Sigmoid colon (tissue), 4 donors: ENCODE measurements around a stretch of chr2.

DNA sequence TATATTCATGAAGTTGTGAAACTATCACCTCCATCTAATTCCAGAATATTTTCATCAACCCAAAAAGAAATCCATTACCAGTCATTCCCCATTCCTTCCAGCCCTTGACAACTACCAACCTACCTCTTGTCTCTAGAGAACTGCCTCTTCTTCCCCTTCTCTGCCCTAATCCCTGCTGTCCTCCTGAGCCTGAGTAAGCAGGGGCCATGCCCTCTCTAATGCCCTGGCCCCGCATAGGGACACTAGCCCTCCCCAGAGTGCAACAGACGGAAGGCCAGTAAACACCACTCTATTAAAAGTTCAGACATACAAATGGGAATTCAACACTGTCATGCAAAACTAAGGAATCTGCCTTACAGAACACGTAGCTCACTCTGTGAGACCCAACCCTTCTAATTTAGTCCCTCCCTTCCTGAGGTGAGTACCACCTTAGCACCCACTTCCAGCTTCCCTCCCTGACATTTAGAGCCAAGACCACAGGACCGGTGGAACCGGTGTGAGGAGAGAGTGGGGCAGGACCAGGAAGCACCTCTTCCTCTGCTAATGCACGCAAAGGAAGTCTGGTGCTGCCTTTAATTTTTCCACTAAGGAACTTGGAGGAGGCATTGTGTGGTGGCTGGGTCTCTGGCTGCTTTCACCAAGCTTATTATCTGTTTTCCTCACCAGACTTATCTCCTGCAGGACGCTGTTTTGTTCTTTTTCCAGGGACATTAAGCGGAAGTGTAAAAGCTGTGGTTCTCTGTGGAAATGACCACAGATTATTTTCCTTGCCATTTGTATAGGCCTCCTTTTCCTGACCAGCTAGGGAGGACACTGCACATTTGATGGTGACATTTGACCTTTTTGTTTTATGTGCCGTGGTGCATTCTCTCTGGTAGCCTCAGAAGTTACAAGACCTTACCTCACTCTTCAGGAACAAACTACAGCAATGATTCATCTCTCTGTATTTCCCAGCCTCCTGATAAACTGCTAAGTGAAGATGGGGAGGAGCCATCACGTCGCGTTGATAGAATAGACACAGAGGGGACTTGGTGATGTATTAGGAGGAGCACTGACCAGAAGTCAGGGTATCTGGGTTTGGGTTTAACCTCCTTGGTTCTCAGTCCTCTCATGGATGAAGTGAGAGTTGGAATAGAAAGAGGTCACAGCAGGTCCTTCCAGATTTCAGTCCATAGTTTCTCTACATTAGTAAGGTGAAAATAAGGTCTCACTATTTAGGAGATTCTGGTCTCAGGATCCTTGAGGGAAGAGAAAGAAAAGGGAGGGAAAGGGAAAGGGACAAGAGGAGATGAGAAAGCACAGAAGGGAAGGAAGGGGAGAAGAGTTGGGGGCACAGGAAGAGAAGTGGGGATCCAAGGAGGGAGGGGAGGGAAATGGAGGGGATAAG is 39.9 kb upstream of the SPTBN1 start:
- PRO-cap = no peak
- RAMPAGE, long total RNA, 4 experiments = no peak in any of the 4 experiments

DNA sequence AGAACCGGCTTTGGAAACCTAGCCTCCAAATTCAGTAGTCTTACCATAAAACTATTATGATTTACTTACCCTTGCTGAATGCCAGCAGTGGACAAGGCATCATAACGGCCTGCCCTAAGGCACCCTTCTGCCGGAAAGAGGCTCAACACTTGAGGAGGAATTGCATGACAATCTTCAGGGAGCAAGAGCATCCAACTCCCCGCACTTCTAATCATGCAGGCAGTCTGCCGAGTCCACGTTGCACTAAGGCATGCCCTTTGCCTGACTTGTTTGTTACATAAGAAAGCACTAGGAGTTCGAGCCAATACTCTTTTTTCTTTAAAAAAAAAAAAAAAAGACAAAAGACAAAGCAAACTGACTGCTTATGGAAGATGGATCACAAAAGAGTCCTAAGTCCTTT is 17.9 kb upstream of the SPTBN1 start:
- PRO-cap = no peak
- RAMPAGE, long total RNA, 4 experiments = no peak in any of the 4 experiments

GRCh38 chr2:54531416-54531932 is 75.3 kb downstream of the SPTBN1 start:
- PRO-cap = no peak
- RAMPAGE, long total RNA, 4 experiments = no peak in any of the 4 experiments

GRCh38 chr2:54566781-54567752 is 110.9 kb downstream of the SPTBN1 start:
- PRO-cap = no peak
- RAMPAGE, long total RNA, 4 experiments = no peak in any of the 4 experiments

- PRO-cap = no peak
- RAMPAGE, long total RNA, 4 experiments = no peak in any of the 4 experiments
Observed at GRCh38 chr2:54570727-54571568, 114.8 kb downstream of the SPTBN1 start.

DNA sequence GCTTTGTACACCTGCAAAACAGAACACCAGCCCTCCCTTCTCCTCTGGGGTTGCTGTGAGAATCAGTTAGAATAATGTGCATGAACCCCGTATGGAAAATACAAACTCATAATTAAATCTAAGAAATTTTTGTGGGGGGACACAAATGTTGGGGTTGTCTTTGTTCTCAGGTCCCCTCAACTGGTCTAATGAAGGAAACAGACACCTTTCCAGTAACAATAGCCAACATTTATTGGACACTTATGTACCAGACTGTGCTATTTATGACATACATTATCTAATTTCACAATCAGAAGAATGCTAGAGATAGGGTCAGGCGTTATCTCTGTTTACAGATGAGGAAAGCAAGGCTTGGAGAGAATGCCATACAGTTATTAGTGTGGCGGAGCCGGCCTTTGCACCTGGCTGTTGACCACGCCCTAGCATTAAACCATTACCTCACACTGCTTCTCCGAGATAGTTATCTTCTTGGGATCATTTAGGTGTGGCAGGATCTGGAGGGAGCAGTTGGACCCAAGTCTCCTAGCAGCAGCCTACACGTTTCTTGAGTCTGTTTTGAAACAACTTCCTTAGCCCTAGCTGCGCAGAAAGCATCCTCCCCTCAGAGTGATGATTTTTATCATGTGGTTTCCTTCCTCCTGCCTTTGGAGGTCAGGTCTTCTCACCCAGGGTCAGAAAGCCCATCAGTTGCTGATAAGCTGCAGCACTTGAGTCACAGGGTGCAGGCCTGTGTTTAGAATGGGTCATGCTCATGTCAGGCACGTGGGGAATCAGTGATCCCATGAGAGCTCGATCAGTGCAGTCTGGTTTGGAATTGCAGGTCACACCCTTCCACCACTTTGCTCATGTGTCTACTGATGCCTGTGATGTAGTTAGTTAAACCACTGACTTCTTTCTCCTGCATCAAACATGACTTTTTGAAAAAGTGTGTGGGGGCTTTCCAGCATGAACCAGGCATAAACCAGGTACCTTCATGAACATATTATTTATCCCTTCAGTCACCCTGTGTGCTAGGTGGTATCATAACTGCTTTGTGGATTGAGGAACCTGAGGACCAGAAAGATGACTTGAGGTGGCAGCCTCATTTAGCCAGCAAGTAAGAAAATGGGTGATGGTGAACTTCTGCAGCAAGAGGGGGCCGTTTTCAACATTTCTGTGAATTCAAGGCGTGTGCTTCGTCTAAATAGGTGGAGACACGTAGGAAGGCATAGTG is 118.2 kb downstream of the SPTBN1 start:
- PRO-cap = no peak
- RAMPAGE, long total RNA, 4 experiments = no peak in any of the 4 experiments

DNA sequence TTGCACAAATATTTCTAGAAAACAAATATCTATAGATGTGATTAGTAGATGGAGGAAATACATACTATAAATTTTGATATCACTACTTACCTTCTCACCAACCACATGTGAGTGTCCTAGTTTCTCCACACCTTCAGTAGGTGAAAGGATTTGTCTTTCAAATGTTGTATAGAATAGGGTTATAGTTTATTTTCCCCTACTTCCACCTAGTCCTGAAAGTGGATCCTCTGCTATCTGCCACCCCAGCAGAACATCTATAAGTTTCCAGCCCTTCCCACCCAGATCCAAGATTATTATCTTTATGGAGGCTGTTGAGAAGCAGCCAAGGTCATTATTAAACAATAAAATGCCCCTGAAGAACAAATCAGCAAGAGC is 128.2 kb downstream of the SPTBN1 start:
- PRO-cap = no peak
- RAMPAGE, long total RNA, 4 experiments = no peak in any of the 4 experiments

GRCh38 chr2:54604734-54605593 is 118.5 kb upstream of the EML6 start:
- PRO-cap = no peak
- RAMPAGE, long total RNA, 4 experiments = no peak in any of the 4 experiments

- PRO-cap = no peak
- RAMPAGE, long total RNA, 4 experiments = no peak in any of the 4 experiments
Observed at GRCh38 chr2:54606562-54606947, 116.9 kb upstream of the EML6 start.

DNA sequence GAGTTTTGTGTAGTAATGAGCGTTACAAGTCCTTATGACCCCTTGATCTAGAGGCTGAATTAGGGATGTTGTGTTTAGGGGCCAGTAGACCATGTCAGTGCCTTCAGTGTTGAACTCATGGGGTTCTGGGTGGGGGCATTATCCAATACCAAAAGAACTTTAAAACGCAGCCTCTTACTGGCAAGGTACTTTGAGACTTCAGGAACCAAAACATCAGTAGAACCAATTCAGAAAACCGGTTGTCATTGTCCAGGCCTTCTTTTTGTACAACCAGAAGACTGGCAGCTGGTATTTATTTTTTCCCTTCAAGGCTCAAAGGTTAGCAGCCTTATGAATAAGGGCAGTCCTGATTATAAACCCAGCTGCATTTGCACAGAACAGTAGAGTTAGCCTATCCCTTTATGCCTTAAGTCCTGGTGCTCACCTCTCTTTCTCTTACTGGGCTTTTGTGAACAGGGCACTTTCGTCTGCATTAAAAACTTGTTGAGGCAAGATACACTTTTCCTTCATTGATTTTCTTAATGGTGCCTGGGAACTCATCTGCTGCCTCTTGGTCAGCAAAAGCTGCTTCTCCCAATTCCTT is 113.8 kb upstream of the EML6 start:
- PRO-cap = no peak
- RAMPAGE, long total RNA, 4 experiments = no peak in any of the 4 experiments

DNA sequence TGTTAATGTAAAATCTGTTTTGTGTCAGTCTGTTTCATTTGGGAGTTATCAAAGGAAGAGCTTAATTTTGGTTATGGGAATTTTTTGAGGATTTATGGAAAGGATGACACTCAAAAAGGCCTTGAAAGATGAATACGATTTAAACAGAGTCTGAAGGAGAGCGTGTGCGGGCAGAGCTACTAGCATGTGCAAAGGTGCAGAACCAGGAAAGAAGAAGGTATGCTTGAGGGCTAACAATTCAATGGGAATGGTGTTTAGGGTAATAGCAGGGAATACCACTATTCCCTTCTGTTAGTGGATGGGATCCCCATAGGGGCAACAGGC is 105.3 kb upstream of the EML6 start:
- PRO-cap = no peak
- RAMPAGE, long total RNA, 4 experiments = no peak in any of the 4 experiments

GRCh38 chr2:54646818-54647448 is 76.5 kb upstream of the EML6 start:
- PRO-cap = no peak
- RAMPAGE, long total RNA, 4 experiments = no peak in any of the 4 experiments

- PRO-cap = no peak
- RAMPAGE, long total RNA, 4 experiments = no peak in any of the 4 experiments
Observed at GRCh38 chr2:54655549-54656109, 67.8 kb upstream of the EML6 start.

- PRO-cap = no peak
- RAMPAGE, long total RNA, 4 experiments = no peak in any of the 4 experiments
Observed at GRCh38 chr2:54668639-54669320, 54.7 kb upstream of the EML6 start.

DNA sequence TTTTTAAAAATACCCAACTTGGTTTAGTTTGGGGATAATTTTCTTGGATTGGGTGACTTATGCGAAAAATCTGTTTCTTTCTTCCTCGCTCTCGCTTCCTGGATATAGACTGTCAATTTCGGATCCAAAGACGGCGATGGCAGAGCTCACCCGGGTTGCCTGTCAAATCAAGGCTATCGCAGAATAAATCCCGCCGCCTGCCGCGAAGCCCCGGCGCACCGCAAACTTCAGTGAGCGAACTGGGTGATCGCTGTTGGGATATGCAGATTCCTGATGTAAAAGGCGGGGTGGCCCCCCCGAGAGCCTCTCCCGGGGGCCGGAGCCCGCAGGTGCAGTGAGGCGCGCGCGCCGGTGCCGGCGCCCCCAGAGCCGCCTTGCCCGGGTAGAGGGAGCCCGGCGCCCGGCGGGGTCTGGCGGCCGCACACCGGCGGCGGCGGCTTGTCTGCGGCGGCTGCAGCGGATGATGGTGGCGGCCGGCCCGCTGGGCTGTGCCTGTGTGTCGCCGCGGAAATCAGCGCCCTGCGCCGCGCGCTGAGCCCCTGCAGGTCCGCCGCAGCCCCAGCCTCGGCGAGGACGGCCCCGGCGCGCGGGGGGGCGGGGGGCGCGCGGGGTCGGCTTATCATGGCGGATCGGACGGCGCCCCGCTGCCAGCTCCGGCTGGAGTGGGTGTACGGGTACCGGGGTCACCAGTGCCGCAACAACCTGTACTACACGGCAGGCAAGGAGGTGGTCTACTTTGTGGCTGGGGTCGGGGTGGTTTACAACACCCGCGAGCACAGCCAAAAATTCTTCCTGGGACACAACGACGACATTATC is 1.2 kb downstream of the EML6 start:
- PRO-cap = no peak
- RAMPAGE, long total RNA, 4 experiments = no peak in any of the 4 experiments

DNA sequence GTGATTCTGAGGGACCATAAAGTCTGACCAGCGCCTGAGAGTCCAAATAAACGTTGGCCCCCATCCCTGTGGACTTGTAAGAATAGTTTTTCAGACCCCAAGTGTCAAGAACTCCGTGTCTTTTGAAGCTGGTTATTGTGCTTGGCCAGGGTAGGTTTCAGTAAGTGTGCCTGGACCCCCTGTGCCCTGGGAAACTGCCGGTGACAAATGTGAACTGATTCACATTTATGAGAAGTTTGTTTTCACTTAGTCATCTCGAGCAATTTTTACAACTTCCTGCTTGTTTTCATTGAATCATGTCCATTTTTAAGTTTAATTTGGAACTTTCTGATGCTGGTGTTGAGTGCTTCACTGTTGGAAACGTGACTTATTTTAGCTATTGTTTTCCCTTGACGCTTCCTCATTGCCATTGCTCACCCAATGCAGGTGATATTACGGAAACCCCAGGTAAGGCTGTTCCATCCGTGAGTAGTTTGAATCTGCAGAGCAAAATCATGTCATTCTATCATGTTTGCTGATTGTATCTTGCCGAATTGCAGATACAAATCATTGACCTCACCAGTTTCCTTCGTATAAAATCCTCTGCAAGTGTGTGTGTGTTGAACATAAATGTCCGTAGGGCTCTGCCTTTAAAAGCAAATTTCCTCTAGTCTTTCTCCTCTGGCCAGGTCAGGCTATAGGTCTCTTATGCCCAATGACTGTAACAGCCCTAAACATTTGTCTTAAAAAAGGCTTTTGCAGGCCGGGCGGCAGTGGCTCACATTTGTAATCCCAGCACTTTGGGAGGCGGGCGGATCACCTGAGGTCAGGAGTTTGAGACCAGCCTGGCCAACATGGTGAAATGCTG is 97.2 kb downstream of the RTN4 start:
- PRO-cap = no peak
- RAMPAGE, long total RNA, 4 experiments = no peak in any of the 4 experiments

DNA sequence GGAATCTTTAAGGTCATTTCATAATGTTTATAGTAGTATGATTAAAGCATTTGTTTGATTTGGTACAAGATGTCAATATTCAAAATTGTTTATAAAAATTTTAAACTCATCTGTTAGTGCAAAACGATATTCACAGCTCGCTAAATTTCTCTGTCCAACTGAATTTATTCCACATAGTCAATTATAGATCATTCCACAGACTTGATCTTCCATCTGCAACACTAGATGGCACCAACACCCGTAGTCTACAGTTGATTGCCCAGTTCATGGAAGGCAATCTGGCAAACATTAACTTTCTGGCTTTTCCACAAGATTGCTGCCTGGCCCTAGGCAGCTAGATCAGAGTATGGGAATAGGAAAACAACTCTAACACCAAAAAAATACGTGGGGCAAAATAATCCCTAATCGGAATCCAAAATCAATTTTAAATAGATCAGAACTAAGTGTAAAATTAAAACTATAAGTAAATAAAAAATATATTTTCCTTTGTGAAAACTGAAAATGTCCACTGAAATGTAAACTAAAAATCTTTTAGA is 35.3 kb downstream of the RTN4 start:
- PRO-cap = no peak
- RAMPAGE, long total RNA, 4 experiments = no peak in any of the 4 experiments

DNA sequence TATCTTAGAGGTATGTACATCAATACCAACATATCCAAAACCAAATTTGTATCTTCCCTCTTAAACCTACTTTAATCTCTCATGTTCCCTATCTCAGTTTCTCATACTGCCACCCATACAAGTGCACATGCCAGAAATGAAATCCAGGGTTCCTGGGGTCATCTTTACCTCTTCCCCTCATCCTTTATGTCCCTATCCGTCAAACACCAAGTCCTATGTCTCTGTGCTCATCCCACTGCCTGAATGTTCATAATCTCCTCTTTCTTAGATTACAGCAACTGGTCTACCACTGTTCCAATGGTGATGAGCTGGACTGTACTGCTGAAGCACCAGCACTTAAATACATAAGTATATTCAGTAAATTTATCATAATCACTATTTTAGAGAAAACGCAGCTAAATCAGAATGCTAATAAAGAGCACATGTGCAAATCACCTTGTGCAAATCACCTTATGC is 26.2 kb downstream of the RTN4 start:
- PRO-cap = no peak
- RAMPAGE, long total RNA, 4 experiments = no peak in any of the 4 experiments

GRCh38 chr2:55026694-55027572 is 23.3 kb downstream of the RTN4 start:
- PRO-cap = no peak
- RAMPAGE, long total RNA, 4 experiments = no peak in any of the 4 experiments

GRCh38 chr2:55118531-55119108 is 68.4 kb upstream of the RTN4 start:
- PRO-cap = no peak
- RAMPAGE, long total RNA, 4 experiments = no peak in any of the 4 experiments